ENCODE data around the gene ATP13A5.

DNA sequence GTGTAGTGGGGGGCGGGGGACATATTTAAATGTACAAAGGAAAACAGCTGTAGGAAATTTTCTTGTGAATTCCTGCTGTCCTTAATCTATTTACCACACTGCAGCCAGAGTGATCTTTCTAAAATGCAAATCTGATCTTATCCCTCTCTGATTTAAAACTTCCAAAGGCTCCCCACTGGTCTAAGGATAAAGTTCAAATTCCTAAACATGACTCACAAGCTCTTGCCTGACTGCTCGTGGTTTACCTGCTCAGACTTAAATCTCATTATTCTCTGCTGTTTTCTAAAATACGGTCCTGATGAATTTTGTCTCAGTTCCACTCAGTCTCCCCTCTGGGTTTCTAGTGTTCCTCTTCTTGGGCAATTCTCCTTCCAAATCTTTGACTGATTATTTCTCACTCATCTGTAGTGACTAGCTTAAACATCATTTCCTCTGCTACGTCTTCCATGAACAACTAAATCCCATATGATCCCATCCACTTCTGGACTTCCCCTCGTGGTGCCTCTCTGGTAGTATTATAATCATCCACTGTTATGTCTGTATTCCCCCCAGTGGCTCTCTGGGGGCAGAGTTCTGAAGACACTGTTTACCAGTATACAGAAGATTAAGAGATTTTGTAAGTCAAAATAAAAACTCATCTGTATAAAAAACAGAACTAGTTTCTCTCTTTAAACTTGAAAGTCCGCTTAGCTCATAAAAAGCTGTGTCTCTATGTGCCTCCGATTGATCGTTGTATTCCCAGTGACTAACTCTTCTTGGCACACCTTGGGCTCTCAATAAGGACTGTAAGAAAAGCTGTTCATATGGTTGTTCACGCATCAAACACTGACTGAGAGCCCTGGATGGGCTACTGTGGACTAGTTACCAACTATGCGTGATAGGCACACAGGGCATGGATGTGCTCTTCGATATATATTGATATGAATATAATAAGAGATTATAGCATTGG is 108.2 kb downstream of the P3H2 start:
- PRO-cap: no peak

GRCh38 chr3:190325903-190326552 is 3.8 kb upstream of the CLDN1 start:
- PRO-cap: no peak

GRCh38 chr3:190521896-190522321 is 8.0 kb downstream of the IL1RAP start:
- PRO-cap: no peak

- PRO-cap: no peak
Measured at GRCh38 chr3:190533258-190534005, 19.5 kb downstream of the IL1RAP start.

DNA sequence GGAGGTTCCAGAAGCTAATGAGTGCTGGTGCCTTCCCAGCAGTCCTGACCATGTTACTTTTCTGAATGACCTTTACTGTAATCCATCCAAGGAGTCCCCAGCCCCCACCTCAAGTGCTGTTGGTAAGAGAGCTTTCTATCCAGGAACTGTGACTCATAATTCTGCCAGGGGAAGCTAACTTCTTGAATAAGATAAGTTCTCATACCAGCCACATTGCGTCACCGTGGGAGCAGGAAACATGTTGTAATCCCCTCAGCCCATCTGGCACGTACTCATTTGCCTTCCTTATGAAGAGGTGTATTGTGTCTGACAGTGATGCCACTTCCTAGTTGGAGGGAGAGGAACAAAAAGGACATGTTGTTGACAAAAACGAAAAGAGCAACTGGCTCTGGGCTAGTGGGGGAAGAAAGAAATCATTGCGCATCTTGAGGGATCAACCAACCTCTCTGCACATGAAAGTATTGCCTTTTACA is 52.5 kb downstream of the IL1RAP start:
- PRO-cap: no peak

GRCh38 chr3:190617277-190617839 is 103.5 kb downstream of the IL1RAP start:
- PRO-cap: no peak

DNA sequence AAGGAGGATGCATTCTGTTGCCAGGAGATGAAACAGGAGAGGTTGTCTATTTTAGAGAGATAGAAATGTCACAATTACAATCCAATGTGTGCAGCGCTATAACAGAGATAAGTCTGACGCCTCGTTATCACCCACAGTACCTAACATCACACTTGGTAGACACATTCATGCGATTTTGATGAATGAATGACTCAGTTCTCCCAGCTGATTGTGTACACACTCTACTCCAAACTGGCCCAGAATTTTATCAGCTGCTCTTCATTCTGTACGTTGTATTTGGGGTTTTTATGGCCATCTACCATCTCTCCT is 576 bp upstream of the CCDC50 start:
- PRO-cap: no peak

DNA sequence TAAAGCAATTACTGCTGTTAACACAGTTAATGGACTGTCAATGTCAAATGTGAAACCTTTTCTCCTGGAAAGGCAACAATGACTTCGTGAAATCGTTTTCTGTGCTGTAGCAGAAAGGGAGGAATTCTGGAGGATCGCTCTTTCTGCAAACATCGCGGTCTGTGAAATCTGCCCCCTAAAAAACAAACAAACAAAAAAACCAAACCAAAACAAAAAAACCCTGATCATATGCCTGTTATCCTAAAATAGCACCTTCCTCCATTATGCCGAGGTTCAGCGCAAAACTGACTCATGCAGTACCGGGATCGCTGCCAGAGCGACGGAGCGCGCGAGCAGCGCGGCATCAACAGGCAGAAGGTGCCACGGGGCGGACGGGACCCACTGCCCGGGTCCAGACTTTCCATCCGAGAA is 156.2 kb downstream of the FGF12 start:
- PRO-cap: no peak

DNA sequence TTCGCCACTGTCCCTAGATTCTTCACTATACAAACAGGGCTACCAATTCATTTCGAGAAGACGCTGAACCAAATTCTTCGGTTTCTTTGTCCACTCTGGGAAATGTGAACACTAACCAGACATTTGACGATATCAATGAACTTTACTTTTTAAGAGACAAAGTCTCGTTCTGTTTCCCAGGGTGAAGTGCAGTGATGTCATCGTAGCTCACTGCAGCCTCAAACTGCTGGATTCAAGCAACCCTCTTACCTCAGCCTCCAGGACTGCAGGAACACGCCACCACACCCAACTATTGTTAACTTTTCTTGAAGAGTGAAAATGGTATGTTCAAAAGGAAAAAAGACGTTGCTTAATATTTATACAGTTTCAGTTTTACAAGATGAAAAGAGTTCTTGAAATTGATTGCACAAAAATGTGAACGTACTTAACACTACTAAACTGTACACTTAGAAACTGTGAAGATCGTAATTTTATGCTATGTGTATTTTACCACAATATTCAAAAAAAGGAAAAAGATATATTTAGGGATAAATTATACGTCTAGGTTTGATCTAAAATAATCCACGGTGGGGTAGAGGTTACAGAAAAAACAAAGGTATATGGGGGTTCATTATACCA is 30.5 kb downstream of the MB21D2 start:
- PRO-cap: no peak

DNA sequence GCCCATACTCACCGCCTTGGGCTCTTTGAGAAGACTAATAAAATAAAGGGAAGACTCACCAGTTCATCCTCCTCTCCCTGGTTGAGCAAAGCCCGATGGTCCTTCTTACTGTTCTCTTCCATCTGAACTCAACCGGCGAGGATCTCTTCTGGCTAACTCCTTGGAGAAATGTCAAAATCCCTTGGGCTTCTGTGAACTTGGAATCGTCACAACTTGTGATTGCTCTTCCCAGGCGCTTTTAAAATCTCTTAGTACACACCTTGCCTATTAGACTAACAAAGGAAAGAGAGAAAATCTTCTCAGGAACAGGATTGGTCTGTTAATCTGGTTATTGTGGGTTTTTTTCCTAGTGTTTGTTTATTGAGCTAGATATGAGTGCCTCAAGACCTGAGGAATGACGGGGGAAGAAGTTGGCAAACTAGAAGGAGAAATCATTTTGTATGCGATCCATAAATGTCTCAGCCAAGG is at the start of gene ATP13A5:
TSS of gene ATP13A5 (minus strand) at position 150 of the 468 bp plus-strand sequence.
- PRO-cap: no peak

DNA sequence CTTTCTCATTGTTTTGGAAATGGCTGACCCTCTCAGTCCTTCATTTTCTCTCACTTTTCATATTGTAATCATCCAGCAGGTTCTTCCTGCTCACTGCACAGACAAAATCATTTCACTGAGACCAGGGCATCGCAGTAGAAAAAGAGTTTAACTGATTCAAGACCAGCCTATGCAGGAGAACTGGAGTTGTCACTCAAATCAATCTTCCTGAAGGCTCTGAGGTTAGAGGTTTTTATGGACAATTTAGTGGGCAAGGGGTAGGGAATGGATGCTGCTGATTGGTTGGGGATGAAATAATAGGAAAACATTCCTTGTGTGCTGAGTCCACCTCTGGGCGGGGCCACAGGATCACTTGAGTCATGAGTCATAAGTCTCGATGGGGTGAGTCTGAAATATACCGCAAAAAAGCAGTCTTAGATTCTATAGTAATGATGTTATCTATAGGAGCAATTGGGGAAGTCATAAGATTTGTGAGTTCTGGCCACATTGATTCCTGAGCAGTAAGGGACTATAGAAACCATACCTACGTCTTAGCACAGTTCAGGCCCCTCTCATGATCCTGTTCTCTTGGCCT is 2.9 kb upstream of the OPA1 start:
- PRO-cap: no peak

GRCh38 chr3:194100676-194101436 is 35.1 kb upstream of the HES1 start:
- PRO-cap: no peak

- PRO-cap: bidirectional peak, plus-strand start at chr3:194134956, minus-strand start at chr3:194135013; bidirectional peak, plus-strand start at chr3:194135192, minus-strand start at chr3:194135106
Measured at GRCh38 chr3:194134894-194135476, 963 bp upstream of the HES1 start.

DNA sequence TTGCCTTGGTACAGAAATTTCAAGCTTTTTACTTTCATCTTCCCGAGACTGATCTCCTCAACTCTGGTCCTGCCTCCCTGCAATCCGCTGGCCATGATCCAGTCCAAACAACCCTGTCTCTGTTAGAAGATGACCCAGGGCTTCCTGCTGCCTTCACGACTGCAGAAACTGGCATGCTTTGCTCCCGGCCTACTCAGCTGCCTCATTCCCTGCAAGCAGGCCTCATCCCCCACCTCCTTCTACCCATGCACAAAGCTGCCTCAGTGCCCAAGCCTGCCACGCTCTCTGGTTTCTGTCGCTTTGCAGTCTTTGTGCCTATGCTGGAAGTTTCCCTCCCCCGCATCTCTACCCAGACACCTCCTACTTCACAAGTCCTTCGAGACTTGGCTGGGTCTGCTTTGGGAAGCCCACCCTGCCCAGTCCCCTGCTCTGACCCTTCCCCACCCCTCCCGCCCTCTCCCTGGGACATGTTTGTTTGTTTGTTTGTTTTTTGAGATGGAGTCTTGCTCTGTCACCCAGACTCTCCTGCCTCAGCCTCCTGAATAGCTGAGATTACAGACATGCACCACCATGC is 12.6 kb downstream of the HES1 start:
- PRO-cap: no peak

DNA sequence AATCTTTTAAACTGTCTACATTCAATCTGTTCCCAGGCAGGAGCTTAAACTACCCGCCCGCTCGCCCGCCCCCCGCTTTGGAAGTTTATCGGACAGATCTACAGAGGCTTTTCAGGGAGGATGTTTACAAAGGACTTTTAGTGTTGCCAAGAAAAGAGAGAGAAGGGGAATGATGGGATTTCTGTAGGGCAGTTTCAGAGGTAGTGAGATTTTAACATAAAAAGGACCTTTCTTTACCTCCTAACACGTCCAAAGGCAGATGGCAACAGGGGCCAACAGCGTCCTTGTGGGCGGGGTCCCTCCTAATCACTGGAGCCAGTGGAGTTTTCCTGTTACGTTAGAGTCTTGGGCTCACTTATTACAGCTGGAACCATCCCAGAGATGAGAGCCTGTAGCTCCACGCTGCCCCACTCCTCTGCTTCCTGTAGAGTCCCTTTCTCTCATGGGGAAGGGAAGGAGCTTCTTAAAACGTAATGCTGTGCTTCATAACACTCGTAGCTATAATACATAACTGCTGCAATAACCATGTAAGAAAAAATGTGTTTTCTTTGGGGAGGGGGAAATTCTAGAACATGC is 30.9 kb downstream of the HES1 start:
- PRO-cap: no peak

DNA sequence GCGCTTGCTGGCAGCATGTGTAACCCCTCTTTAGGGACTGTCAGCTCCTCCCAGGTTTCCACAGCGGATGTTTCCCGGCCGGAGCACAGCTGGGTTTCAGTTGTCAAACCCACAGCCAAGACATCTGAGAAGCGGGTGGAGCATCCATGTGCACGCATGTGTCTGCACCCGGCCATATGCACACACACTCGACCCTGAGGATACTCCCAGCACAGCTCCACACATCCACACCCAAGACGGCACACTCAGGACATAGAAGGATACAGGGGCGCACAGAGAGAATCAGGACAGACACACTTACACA is 100.4 kb downstream of the CPN2 start:
- PRO-cap: no peak

DNA sequence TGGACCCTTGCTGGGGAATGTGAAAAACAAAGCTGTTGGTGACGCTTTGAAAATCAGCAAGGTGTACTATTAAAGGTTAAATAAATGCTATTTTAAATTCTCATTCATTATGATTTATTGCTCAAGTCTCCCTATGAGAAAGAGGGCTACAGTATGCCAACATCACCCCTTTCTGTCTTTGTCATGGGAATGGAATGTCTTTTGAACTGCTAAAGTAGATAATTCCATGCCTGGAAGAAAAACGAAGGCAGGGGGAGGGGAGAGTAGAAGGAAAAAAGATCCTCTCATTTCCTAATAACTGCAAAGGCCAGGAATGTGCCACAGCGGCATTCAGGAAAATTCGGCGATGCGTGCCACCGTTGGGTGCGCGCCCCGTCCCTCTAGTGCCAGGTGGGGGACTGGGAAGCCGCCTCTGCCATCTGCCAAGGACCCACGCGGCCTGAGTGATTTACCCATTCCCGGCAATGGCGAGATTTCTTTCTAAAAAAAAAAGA is 54.7 kb downstream of the CPN2 start:
- PRO-cap: no peak

- PRO-cap: no peak
Measured at GRCh38 chr3:194323459-194324853, 27.2 kb downstream of the CPN2 start.

- PRO-cap: no peak
Measured at GRCh38 chr3:194403135-194404093, 4.3 kb upstream of the GP5 start.

DNA sequence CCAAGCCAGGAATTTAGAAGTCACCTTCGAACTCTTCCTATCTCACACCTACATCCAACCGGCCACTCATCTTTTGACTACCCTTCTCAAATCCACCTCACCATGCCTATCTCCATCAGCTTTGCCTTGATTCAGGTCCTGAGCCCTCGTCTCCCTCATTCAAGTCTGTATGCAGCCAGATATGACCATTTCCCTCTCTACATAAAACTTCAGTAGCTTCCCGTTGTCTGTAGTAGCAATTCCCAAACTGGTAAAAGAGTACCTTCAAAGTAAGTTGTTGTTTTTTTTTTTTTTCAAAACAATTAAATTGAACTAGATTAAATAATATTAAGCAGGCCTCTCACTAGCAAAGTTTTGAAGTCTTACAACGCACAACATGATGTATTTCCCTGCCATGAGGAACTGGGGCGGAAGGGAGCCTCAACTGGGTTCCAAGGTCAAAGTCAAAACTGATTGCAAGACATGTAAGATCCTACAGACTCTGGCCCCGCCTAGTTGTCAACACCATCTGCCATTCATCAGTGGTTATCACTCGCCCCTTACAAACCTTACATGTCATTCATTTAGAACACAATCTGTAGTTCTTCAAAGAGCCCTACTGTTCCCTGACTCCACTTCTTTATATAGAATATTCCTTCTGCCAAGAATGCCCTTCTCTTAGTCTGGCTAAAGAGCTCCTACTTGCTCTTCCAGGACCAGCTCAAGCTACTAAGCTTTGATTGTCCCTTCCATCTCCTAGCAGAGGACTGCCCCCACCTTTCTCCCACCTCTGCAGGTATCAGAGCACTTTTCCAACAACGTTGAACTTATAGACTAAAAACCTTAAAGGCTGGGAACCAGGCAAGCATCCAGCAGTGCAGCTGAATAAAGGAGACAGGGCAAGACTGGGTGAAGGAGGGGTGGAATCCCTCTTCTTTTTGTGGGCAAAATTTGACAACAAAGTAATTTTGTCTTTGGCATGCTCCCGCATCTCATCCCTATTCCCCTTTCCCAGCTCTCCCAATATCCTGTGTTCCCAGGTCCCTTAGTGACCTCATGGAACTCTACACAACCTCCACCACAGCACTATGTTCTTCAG is 10.0 kb downstream of the ATP13A3 start:
- PRO-cap: no peak

Measured in left common carotid artery plus branches (tissue), 1 donor.